Measurements from ENCODE around the gene RGPD4.

- PRO-cap = no peak
- RAMPAGE, long total RNA, 5 experiments = no peak in any of the 5 experiments
- RRBS = no CpG with 5 or more reads among the region's 12 CpGs
These were observed 34.4 kb downstream of the UXS1 start for GRCh38 chr2:106159608-106160208.

DNA sequence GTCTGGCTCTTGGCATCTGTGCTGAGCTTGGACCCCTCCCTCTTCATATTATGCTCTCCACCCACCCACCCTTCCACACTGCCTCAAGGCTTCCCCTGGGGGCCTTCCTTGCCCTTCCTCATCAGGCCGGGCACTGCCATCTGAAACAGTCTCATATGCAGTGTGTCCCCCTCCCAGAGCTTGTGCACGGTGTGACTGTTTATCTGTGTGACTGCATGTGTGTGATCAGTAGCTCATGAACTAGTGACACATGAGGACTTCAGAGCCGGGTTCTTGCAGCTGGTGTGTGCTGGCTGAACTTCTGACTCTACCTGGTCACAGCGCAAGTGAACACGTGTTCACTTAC is 51.5 kb downstream of the CD8B2 start:
- PRO-cap = no peak
- RAMPAGE, long total RNA, 5 experiments = no peak in any of the 5 experiments
- RRBS = no CpG with 5 or more reads among the region's 5 CpGs

DNA sequence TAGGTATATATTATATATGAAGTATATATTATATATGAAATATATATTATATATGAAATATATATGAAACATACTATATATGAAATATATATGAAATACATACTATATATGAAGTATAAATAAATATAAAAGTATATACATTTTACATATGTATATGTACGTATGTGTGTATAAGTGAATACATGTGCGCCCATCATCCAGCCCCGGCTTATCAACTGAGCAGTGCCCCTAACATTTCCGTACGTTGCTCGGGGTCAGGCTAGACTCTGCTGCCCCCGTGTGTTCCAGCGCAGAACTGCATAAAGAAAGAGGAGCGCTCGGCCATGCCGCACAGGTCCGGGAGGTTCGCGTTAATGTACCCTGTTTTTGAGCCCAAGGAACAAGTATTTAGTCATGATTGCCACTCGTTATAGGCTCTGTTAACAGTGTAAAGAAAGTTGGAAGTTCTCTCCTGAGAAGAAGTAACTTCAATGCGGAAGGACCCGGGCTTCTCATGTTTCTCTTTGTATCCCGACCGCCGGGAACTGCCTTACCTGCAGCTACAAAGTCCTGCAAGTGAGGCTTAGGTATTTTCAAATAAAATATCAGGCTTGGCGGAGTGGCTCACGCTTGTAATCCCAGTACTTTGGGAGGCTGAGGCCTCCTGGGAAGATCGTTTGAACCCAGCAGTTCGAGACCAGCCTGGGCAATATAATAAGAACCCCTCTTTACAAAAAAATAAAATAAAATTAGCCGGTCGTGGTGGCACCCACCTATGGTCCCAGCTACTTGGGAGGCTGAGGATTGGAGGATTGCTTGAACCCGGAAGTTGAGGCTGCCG is 55.7 kb downstream of the CD8B2 start:
- PRO-cap = no peak
- RAMPAGE, long total RNA, 5 experiments = no peak in any of the 5 experiments
- RRBS = no CpG with 5 or more reads among the region's 28 CpGs

DNA sequence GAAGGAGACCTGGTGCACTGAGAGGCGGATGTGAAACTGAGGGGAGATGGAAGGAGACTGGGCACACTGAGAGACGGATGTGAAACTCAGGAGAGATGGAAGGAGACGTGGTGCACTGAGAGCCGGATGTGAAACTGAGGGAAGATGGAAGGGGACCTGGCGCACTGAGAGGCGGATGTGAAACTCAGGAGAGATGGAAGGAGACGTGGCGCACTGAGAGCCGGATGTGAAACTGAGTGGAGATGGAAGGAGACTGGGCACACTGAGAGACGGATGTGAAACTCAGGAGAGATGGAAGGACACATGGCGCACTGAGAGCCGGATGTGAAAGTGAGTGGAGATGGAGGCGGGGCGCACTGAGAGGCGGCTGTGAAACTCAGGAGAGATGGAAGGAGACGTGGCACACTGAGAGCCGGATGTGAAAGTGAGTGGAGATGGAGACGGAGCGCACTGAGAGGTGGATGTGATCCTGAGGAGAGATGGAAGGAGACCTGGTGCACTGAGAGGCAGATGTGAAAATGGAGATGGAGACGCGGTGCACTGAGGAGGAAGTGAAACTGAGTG is 281.9 kb upstream of the RGPD4 start:
- PRO-cap = no peak
- RAMPAGE, long total RNA, 5 experiments = no peak in any of the 5 experiments
- RRBS = 98% methylated on average over 4 of the region's 21 CpGs

GRCh38 chr2:107746820-107747111 is 79.9 kb upstream of the RGPD4 start:
- PRO-cap = no peak
- RAMPAGE, long total RNA, 5 experiments = no peak in any of the 5 experiments
- RRBS = no CpG with 5 or more reads among the region's 4 CpGs

- PRO-cap = no peak
- RAMPAGE, long total RNA, 5 experiments = no peak in any of the 5 experiments
- RRBS = no CpG with 5 or more reads among the region's 41 CpGs
These were observed at the start of gene RGPD4 for GRCh38 chr2:107826694-107827125. Gene RGPD4 (plus strand): TSS chr2:107826892.

- PRO-cap = no peak
- RAMPAGE, long total RNA, 5 experiments = no peak in any of the 5 experiments
These were observed 7.9 kb downstream of the SULT1C4 start for GRCh38 chr2:108385715-108385992.

- PRO-cap = bidirectional peak, plus-strand start at chr2:108535567, minus-strand start at chr2:108535407
- RAMPAGE, long total RNA, 5 experiments = no peak in any of the 5 experiments
- RRBS = no CpG with 5 or more reads among the region's 6 CpGs
These were observed 1.1 kb downstream of the LIMS1 start for GRCh38 chr2:108535482-108535656.

DNA sequence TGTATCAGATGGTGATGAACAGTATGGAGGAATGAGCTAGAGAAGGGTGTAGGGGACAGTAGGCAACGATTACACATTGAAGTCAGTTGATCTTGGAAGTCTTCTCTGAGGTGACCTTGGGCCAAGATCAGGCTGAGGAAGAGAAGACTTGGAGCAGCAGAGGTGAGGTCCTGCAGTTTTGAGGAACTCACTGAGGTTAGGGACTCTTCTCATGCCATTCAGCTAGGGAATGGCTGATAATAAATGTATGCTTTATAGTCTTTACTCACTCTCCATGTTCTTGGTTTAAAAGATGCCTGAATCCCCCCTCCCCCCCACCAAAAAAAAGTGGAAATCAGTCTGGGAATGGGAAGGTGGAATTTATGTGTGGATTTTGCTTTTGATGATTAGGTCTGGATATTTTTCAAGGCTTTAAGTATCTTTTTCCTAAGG is 39.5 kb downstream of the LIMS1 start:
- PRO-cap = no peak
- RAMPAGE, long total RNA, 5 experiments = start-site peak on the plus strand in 1 of 5 experiments, centred at position 153 of the sequence, 5 reads per replicate
- RRBS = no CpG with 5 or more reads among the region's 1 CpG

- PRO-cap = no peak
- RAMPAGE, long total RNA, 5 experiments = no peak in any of the 5 experiments
- RRBS = no CpG with 5 or more reads among the region's 2 CpGs
These were observed 61.5 kb downstream of the LIMS1 start for GRCh38 chr2:108595800-108596098.

- PRO-cap = no peak
- RAMPAGE, long total RNA, 5 experiments = start-site peak on the plus strand in 1 of 5 experiments, at chr2:108766434-108766790 at its widest, 61 reads per replicate
- RRBS = no CpG with 5 or more reads among the region's 11 CpGs
These were observed 20.1 kb upstream of the CCDC138 start for GRCh38 chr2:108766303-108767071.

DNA sequence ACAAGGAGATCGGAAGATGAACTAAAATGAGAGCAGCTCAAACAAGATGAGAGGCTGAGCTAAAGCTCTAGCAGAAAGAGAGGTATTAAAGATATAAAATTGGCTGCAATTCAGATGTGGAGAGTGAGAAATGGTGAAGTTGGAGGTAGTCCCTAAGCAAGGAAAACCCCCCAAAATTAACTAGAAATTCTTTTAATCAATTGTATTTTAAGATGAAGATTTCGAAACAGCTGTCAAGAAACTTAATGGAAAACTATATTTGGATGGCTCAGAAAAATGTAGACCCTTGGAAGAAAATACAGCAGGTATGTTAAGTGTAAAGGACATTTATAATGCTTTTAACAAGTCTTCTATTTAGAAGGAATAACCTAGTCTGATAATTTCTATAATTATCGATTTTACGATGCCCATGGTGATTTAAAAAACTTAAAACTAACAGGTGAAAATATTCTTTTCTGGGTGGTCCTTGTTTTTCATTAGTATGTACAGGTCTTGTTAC is 14.2 kb upstream of the CCDC138 start:
- PRO-cap = no peak
- RAMPAGE, long total RNA, 5 experiments = no peak in any of the 5 experiments
- RRBS = no CpG with 5 or more reads among the region's 4 CpGs

DNA sequence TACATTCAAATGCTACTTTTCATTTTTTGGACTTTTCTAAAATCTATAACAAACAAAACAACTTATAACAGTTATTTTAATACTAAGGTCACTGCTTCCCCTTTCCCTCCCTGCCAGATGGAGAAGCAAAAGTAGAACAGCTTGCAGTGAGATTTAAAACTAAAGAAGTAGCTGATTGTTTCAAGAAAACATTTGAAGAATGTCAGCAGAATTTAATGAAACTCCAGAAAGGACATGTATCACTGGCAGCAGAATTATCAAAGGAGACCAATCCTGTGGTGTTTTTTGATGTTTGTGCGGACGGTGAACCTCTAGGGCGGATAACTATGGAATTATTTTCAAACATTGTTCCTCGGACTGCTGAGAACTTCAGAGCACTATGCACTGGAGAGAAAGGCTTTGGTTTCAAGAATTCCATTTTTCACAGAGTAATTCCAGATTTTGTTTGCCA is 4.1 kb upstream of the CCDC138 start:
- PRO-cap = no peak
- RAMPAGE, long total RNA, 5 experiments = no peak in any of the 5 experiments
- RRBS = no CpG with 5 or more reads among the region's 4 CpGs

DNA sequence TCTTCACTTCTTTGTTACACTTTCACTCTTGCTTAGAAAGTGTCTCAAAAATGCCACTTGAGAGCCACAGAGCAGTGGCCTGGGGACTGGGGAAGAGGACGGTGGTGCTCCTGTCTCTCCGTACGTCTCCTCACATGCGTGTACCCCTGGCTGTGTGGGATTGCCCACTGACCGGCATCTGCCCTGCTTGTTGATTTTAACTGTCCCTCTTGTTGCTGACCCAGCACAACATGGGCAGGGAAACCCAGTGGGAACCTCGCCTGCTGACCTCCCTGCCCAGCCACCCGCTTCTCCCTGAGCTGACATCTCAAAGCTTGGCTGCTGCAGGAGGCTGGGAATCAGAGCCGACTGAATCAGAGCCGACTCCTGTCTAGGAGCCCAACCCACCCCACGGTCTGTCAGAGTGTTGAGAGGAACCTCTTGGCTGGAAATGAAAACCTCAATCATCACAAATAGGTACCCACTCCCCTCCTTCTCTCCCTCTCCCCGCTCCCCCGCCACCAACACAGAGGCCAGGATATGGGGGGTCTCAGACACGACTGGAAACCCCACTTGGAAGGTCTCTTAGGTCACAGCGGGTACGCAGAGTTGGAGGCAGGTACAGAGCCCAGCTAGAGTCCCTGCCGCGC is 944 bp downstream of the EDAR start:
- PRO-cap = no peak
- RAMPAGE, long total RNA, 5 experiments = no peak in any of the 5 experiments
- RRBS = no CpG with 5 or more reads among the region's 17 CpGs

DNA sequence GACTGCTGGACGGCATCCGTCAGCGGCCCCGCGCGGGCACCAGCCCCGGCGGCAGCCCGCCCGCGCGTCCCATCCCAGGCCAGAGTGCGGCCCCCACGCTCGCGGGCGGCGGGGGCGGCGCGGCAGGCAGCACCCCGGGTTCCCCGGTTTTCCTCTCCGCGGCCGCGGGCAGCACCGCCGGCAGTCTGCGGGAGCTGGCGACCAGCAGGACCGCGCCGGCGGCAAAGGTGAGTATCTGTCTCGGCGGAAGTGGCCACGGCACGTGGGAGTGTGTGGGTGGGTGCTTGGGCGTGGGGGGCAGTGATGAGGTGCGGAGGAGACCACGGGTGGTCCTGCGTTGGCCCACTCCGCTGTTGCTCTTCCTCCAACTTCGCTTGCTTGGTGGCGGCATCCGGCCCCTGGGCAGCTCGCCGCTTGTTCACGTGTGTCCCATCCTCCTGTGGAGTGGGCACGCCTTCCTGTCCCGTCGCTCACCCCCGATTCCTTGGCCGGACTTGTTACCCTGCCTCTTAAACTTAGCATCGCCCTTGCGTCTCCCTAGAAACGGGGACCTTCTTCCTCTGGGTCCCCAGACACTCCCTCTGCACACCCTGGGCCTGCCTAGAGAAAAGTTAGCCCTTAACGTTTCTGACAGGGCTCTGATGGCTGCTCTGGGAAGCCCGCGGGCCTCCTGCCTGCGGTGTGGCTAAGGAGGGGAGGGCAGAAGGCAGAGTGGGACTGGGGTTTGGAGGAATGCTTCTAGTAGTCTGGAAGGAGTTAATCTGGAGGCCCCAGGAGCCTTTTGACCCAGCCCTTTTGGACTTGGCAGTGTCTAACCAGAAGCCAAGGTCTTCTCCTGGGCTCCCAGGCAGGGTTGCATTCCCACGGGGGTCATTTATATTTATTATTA is 1.1 kb downstream of the SH3RF3 start:
- PRO-cap = no peak
- RAMPAGE, long total RNA, 5 experiments = no peak in any of the 5 experiments
- RRBS = 9% methylated on average over 27 of the region's 63 CpGs

DNA sequence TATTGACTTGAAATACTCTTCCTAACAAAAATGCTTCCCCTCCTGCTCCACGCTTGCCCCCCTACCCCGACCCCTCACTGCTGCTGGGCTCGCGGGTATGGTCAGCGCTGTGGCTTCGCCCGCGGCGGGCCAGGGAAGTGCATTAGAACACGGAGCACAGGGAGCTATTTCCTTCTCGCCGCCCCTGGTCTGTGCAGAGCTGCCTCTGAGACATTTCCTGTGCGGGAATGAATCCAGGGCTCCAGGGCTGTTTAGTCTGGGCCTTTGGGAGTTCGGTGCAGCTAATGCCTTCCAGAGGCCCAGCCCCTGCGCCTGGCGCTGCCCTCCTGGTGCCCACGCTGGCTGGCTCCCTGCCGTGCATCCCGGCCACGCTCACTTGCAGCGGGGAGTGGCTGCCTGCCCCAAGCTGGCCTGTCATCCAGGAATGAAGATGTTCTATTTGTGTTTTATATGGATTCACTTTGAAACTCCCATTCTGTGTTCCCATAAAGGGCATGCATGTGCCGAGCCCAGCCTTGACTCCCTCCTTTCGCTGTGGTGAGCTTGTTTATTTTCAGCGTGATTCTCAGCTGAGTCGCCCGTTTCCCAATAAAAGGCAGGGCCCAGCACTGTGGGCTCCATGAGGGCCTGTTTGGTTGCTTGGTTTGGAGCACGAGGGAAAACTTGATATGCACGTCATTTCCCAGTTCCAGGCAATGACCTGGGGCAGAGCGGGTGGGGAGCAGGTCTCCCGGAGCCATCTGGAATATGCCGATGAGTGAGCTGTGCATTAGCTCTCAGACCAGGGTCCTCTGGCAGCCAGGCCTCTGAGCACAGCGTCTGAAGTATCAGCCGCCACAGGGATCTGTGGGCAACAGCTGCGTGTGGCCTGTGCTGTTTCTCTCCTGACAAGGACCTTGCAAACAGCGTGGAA is 42.7 kb downstream of the SH3RF3 start:
- PRO-cap = bidirectional peak, plus-strand start at position 254 of the sequence, minus-strand start at position 139 of the sequence; bidirectional peak, plus-strand start at position 685 of the sequence, minus-strand start at position 426 of the sequence
- RAMPAGE, long total RNA, 5 experiments = no peak in any of the 5 experiments
- RRBS = no CpG with 5 or more reads among the region's 35 CpGs

DNA sequence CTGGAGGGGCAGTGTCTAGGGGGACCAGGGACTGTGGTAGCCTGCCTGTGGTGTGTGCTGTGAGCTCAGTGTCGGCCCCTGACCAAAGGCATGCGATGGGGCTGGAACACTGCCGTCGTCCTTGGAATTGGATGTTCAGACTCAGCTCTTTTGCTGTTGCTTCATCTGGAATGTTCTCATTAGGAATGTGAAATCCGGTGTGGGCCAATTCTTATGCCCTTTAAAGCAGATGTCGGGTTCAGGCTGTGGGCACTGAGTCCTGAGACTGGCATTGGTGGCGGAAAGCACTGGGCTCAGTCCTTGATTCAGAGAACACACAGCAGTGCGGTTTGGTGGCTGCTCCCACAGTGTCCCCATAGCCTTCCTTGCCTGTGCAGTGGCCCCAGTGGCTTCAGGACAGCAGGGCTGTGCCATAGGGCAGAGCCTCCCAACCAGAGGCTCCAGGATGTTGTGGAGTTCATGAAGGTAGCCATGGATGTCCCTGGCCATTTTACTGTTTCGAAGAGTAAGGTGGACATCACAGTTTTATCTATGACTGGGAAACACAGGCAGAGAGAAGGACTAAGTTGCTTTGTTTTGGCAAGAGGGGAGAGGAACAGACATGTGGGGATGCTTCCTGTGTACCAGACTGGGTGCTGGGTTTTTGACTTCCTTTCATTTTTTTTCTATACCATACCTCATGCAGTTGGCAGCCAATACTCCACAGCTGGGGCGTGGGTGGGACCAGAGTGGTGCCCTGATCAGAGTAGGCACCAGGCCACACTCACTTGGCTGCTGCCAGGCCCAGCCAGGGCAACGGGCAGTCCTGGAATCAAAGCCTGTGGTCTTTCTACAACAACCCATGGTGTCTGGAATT is 44.9 kb downstream of the SH3RF3 start:
- PRO-cap = bidirectional peak, plus-strand start at position 296 of the sequence, minus-strand start at position 111 of the sequence
- RAMPAGE, long total RNA, 5 experiments = no peak in any of the 5 experiments
- RRBS = no CpG with 5 or more reads among the region's 11 CpGs

- PRO-cap = bidirectional peak, plus-strand start at chr2:109322306, minus-strand start at chr2:109322215
- RAMPAGE, long total RNA, 5 experiments = no peak in any of the 5 experiments
- RRBS = no CpG with 5 or more reads among the region's 12 CpGs
These were observed 193.0 kb downstream of the SH3RF3 start for GRCh38 chr2:109321721-109322703.

DNA sequence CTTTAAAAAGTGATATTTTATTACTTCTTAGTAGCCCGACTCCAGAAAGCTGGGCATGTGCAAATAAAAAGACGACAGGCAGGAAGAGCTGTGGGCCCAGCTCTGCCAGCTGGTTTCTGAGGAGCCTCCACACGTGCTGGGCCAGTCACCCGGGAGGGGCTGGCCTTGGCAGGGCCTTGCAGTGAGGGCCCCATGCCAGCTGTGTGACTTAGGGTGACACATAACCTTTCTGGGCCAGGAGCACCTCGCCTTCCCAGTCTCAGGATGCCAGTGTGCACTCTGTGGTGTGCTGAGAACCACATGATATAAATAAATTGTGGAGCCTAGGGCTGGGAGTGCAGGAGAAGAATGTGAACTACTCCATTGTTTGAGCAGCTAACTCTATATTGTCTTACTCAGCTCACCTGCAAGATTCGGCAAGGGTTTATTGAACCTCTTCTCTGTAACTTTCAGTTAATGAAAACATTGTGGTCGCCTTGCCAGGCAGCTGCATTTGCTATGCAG is 222.1 kb downstream of the SH3RF3 start:
- PRO-cap = no peak
- RAMPAGE, long total RNA, 5 experiments = no peak in any of the 5 experiments
- RRBS = no CpG with 5 or more reads among the region's 7 CpGs

DNA sequence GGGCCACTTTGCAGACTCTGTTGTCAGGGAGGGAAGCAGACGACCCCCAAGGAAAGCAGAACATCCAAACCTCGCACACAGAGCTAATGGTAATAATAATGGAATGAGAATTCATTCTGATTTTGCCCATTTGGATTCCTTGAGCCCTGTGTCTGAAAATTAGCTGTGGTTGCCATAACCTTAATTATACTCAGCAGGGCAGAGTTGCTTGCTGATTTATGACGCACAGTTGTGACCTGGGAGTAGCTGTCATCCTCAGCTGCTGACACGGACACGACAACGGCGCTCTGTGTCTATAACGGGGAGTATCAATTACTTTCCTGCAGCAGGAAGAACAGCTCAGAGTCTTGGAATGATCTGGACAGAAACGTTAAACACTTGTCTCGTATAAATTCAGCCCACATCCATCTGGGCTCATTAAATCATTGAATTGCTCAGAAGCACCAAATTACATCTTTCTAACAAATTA is 116.4 kb downstream of the SEPTIN10 start:
- PRO-cap = no peak
- RAMPAGE, long total RNA, 5 experiments = no peak in any of the 5 experiments
- RRBS = no CpG with 5 or more reads among the region's 10 CpGs

Measured in stomach (tissue), 7 donors.